Mammary epithelial cell (primary cell): Measurements from ENCODE around the genes C19orf81, KLK7 and SIGLEC6.

- CAGE, long polyA plus RNA: no peak
- RRBS: no CpG with 5 or more reads among the region's 12 CpGs
Observed at GRCh38 chr19:50257261-50257701, 53.9 kb downstream of the MYH14 start.

GRCh38 chr19:50368537-50369667 lies 3.5 kb upstream of the NAPSA start:
- CAGE, long polyA plus RNA: no peak
- RRBS: no CpG with 5 or more reads among the region's 40 CpGs

DNA sequence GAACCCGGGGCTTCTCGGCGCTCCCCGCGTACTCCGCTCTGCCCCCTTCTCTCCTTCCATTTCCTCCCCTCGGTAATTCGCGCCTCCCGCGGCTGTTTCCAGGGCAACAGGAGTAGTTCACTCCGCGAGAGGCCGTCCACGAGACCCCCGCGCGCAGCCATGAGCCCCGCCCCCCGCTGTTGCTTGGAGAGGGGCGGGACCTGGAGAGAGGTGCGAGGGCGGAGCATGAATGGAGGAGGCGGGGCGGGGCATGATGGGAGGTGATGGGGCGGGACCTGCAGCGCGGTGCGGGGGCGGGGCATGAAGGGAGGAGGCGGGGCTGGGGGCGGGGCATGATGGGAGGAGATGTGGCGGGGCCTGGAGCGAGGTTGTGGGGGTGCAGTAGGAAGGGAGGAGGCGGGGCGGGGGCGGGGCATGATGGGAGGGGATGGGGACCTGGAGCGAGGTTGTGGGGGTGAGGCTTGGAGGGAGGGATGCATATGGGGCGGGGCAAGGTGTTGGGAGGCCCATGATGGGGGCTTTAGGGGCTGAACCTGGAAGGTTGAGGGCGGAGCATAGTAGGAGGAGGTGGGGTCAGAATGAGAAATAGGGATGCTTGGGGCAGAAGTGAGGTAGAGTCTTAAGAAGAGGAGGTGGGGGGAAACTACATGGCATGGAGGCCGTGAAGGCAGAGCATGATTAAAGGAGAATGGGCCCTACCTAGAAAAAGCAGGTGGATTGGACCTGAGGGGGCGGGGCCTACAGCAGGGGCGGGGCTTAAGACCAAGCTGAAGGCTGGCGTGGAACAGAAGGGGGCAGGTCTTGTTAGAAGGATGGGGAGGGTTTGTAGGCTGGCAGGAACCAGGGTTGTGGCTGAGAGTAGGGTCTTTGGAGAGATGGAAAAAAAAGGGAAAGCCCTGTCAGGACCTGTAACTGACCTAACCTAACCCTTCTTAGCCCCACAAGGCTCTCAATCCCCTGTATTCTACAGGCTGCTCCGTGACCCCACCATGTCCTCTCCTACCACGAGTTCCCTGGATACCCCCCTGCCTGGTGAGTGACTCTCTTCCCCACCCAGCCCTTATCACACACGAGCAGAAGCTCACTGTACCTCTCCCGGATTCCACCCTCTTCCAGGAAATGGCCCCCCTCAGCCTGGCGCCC lies 731 bp downstream of the NR1H2 start:
- CAGE, long polyA plus RNA: no peak
- RRBS: 72% methylated on average over 1 of the region's 49 CpGs

GRCh38 chr19:50382673-50383282 lies 1.4 kb upstream of the POLD1 start:
- CAGE, long polyA plus RNA: no peak
- RRBS: 43% methylated on average over 3 of the region's 12 CpGs

DNA sequence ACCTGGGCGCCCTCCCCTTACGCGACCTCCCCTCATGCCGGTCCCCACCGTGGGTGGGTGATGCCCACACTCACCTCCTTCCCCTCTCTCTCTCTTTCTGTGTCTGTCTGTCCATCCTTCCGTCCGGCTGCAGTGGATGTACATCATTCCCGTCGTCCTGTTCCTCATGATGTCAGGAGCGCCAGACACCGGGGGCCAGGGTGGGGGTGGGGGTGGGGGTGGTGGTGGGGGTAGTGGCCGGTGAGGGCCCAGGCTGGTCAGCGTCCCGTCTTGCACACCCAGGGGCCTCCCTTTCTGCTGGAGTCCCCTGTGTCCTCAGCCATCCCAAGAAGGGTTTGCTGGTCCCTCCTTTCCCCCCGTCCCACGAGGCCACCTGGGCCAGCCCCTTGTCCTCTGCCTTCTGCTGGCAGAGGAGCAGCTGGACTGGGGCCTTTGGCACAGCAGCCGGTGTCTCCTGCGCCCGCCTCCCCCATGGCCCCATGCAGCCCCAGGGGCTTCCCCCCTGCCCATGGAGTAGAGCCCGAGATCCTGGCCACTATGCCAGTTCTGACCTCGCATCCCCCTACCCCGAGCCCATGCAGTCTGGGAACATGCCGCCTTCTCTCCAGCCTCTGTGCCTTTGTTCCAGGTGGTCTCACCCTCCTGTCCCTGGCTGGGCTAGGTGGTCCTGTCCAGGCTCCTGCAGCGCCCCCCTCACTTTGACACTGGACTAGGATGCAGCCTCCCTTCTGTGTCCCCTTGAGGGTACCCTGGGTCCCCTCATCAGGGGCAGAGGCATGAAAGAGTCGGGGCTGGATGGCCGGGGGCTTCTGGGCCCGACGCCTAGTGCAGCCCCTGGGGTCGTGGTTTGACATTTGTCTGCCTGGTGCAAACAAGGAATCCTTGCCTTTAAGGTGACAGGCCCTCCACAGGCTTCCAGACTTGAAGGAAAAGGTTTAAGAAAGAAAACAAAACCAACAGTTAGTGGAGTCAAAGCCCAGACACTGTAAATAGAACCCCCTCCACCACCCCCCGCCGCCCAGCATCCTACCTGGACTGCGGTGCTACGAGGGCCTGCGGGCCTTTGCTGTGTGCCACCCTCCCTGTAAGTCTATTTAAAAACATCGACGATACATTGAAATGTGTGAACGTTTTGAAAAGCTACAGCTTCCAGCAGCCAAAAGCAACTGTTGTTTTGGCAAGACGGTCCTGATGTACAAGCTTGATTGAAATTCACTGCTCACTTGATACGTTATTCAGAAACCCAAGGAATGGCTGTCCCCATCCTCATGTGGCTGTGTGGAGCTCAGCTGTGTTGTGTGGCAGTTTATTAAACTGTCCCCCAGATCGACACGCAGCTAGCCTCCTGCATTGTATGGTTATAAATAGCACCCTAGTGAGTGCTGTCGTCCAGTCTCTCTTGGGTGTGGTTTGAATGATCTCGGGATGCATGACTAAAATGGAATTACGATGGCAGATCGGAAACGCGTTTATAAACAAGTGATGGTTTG lies 5.9 kb upstream of the GARIN5A start:
- CAGE, long polyA plus RNA: no peak
- RRBS: 79% methylated on average over 8 of the region's 47 CpGs

- CAGE, long polyA plus RNA: no peak
- RRBS: 2% methylated on average over 5 of the region's 28 CpGs
Observed at GRCh38 chr19:50551515-50552300, 16.5 kb downstream of the LRRC4B start.

GRCh38 chr19:50649338-50650003 lies at the start of gene C19orf81:
Gene C19orf81, plus strand, starts transcription at chr19:50649445.
- CAGE, long polyA plus RNA: no peak
- RRBS: no CpG with 5 or more reads among the region's 7 CpGs

DNA sequence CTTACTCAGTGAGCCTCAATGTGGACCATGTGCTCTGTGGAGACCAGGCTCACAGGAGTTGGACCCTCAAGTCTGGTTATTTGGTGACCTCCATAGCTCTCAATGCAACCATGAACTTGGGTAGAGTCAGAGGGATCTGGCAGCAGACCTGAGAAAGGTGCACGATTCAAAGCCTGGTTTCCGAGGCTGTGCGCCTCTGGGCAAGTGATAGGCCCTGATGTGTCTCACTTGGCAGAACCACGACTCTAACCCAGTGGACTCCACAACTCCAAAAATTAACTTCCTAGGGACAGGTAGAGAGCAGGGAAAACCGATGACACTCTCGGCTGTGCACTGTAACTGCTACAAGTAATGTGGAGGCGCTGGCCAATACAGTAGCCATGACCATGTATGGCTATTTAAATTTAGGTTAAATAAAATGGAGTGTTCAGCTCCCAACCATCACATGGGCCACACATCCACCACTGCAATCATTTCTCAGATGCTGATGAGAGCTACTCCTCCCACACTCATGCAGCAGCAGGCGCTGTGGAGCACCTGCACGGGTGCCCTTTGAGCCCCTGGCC lies 5.7 kb downstream of the ACP4 start:
- CAGE, long polyA plus RNA: no peak
- RRBS: no CpG with 5 or more reads among the region's 9 CpGs

DNA sequence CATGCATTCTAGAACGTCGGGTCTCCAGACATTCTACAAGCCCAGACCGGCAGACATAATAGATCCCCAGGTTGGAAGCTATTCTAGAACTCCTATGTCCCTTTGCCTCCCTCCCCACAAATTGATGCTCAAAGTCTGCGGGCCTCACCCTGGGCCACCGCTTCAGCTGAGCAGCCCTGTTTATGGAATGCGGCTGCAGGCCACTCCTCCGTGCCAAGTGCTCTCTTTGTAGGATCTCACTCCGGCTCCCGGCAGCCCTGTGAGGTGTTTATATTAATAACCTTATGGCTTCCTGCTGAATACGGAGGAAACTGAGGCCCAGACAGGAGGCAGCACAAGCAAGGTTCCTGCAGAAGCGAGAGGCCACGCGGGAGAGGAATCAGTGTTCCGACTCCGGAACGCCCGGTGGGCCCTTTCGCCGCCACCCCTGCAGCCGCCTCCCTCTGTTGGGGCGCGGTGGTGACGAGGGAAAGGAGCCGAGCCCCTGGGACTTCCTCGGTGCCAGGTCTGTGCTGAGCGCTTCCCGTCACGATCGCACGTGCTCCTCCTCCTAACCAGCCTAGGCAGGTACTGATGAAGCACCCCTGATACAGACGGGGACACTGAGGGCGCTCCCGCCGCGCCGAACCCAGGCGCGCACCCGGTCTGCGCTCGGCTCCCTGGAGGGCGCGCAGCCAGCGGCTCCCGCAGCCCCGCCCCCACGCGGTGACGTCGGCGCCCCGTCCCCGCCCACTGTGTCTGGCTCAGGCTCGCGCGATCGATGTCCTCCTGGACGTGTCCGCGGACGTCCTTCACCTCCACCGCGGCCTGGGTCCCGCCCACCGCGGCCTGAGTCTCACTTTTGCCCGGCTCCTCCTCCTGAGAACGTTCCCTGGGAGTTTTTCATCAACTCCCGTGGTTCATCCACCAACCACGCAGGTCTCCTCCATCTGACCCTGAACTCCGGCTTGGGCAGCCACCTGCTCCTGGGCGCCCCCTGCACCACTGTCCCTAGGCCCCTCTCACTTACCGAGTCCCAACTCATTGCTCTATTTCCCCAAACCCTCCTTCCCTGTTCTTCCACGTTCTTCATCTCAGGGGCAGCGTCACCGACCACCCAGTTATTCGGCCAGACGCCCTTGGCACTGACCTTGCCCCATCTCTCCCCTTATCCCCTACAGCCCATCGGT lies 2.4 kb upstream of the KLK15 start:
- CAGE, long polyA plus RNA: no peak
- RRBS: 2% methylated on average over 4 of the region's 79 CpGs

DNA sequence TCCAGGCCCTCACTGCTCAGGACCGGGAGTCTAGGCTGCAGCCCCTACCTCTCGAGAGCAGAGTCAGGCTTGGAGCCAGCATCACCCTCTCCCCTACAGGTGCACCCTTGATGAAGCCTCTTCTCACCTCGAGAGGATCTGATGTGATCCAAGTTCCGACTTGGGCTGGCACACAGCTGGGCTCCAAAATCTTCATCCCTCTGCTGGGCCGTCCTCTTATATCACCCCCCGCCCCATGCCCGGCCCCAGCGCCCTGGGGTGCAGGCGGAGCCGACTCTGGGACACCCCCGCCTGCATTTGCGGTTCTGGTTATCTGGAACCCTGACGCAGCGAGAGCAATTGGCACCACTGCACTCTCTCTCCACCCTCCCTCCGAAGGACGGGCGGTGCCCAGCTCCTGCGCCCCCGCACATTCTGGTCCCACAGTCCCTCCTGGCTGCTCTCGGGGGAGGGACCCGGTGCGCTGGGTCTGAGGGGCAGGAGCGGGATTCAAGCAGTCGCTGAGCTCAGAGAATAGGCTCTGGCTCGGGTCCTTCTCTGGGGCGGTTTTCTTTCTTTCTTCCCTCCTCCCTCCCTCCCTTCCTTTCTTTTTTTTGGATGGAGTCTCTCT lies at the start of gene KLK7:
KLK7 (minus strand) TSS at position 194 of the 610 bp plus-strand sequence.
- CAGE, long polyA plus RNA: no peak
- RRBS: no CpG with 5 or more reads among the region's 26 CpGs

- CAGE, long polyA plus RNA: no peak
- RRBS: no CpG with 5 or more reads among the region's 22 CpGs
Observed at GRCh38 chr19:51025480-51026402, 675 bp downstream of the KLK11 start.

GRCh38 chr19:51107365-51108241 lies 606 bp downstream of the CTU1 start:
- CAGE, long polyA plus RNA: no peak
- RRBS: no CpG with 5 or more reads among the region's 26 CpGs

- CAGE, long polyA plus RNA: no peak
- RRBS: no CpG with 5 or more reads among the region's 7 CpGs
Observed at GRCh38 chr19:51237732-51238591, 12.9 kb upstream of the SIGLECL1 start.

- CAGE, long polyA plus RNA: no peak
- RRBS: no CpG with 5 or more reads among the region's 3 CpGs
Observed at GRCh38 chr19:51365223-51365410, 1.1 kb downstream of the ETFB start.

DNA sequence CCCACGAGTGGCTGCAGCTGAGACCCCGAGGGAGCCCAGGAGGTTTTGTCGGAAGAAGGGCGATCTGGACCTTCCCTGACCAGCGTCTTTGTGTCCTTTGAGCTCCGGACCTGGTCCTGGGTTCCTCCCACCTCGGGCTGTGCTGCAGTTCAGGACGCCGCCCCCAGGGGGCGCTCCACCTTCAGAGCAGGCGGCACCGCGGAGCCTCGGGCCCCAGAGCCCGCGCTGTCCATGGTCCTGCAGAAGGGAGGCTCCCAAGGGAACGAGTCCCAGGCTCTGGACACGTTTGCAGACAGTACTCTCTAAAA lies 4.4 kb upstream of the SIGLEC10 start:
- CAGE, long polyA plus RNA: no peak
- RRBS: no CpG with 5 or more reads among the region's 18 CpGs

DNA sequence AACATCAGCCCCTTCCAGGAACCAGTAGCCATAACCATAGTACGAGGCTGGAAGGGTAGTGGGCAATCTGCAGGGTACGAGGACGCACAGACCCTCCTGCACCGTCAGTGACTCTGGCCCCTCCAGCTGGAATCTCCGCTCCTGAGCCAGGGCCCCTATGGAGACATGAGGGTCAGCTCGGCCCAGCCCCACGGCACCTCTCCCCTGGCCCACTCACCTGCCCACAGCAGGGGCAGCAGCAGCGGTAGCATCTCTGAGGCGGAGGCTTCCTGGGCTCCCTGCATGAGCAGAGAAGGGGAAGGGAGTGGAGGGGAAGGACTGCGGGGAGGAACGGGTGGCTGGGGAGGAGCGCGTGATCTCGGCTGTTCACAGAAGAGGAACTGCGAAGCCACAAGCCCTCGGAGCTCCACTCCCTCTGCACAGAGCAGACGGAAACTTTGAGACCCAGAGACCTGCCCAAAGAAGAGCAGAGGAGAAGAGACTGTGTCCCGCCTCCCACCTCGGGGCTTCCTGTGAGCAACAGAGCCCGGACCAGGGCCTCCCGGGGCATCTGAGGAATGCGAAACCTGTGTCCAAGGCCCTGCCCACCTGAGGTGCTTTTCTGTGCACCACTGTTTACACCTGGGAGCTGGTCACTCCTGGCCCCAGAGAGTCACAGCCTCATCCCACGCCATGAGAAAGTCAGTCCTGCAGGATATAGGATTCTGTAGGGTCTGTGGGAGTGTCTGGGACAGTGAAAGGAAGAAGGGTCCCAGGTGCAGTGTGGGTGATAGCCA lies at the start of gene SIGLEC6:
SIGLEC6 (minus strand) TSS at position 306 of the 776 bp plus-strand sequence.
- CAGE, long polyA plus RNA: no peak
- RRBS: no CpG with 5 or more reads among the region's 23 CpGs

DNA sequence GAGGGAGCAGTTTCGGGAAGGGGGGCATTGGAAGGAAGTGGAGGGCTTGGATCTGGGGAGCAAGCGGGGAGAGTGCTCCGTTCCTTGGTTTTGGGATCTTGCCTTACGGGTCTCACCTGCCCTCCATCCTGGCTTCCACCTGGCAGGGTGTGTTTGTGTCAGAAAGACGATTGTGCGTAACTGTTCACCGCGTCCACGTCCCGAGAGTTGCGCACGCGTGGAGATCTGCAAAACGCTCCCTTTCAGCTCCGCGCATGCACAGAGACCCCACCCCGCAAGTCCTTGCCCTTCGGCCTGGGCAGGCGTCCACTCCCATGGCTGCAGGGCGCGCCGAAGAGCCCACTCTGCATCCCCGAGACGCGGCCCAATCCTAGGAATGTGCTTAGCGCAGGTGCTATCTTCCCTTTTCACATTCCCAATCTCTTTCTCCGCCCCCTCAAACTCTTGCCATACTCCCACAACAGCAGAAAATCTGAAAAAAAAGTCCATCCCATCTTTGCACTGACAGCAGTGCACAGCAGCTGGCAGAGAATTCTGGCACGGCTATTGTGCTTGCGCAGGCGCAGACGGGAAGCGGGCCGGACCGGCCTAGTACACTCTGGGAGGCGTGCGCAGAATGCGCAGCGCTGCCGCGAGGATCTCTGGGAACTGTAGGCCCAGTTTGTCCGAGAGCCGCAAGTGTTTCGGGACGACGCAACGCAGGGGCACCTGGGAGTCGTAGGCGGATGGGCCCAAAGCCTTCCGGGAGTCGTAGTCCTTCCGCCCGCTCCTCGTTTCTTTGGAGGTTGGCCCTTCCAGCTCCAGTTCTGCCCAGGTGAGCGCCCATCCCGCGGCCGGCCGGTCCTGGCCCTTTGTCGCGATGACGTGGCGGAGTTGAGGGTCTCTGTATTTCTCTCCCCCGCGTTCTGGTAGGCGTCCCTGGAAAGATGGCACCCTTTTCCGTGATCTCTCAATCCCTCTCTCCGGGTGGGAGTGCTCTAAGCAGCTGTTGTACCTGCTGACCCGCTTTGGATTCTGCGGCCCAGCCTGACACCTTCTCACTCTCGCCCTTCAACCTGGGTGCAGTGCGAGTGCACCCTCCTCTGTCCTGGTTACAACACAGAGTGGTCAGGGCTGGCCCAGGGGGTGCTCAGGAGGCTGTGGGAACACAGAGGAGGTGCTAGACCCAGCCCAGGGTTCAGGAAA lies 23.1 kb downstream of the ZNF175 start:
- CAGE, long polyA plus RNA: no peak
- RRBS: 0% methylated on average over 5 of the region's 71 CpGs

GRCh38 chr19:51690181-51690708 lies 2.9 kb upstream of the SPACA6 start:
- CAGE, long polyA plus RNA: no peak
- RRBS: 2% methylated on average over 2 of the region's 12 CpGs

DNA sequence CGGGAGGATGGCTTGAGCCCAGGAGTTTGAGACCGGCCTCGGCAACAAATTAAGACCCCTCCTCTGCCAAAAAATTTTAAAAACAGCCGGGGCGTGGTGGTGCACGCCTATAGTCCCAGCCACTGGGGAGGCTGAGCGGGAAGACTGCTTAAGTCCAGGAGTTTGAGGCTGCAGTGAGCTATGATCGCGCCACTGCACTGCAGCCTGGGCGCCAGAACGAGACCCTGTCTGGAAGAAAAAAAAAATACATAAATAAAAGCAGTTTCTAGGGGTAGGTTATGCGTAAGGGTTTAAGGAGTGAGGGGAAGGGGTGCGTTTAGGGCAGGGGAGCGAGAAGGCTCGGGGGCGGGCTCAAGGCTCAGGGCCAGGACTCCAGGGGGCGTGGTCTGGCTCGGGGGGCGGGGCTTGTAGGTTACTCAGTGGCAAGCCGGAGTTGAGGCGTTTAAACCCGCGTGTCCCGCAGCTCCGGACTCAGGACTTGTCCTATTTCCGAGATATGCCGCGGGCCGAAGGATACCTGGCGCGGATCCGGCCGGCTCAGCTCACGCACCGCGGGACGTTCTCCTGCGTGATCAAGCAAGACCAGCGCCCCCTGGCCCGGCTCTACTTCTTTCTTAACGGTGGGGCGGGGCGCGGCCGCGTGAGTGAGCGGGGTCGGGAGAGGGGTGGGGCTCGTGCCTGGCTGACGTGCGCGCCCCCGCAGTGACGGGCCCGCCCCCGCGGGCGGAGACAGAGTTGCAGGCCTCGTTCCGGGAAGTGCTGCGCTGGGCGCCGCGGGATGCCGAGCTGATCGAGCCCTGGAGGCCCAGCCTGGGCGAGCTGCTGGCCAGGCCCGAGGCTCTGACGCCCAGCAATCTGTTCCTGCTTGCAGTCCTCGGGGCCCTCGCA lies 10.7 kb downstream of the SPACA6 start:
- CAGE, long polyA plus RNA: no peak
- RRBS: 1% methylated on average over 20 of the region's 71 CpGs

DNA sequence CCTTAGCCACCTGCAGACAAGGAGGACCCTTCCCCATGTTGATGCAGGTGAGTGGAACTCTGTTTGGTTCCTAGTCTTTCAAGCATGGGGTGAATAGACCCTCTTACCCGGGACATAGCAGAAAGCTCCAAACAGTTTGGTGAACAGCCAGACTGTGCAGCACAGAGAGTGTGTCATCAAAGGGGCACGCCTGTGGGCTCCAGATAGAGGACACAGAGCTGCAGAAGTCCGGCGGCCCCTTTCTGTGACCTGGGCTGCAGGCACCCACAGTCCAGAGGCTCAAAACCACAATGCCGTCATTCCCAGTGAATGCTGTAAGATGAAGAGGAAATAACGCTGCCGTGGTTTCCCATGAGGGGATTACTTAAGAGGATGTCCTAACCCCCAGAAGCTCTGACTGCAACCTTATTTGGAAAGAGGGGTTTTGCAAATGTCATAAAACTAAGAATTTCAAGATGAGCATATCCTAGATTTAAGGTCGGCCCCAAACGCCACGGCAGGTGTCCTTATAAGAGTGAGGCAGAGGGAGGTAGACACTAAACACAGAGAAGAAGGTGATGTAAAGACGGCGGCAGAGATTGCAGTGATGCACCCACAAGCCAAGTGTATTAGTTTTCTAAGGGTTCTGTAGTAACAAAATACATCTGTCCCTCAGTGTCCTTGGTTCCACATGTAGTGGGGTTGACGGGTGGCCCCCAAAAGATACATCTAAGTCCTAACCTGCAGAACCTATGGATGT lies 12.3 kb upstream of the HAS1 start:
- CAGE, long polyA plus RNA: no peak
- RRBS: no CpG with 5 or more reads among the region's 13 CpGs